Ishikawa (cell line): ENCODE data around the gene INHBA.

- RRBS: no CpG with 5 or more reads among the region's 1 CpG
These were observed 162.4 kb downstream of the STARD3NL start for GRCh38 chr7:38340385-38340812.

- RRBS: no CpG with 5 or more reads among the region's 12 CpGs
These were observed 171.8 kb downstream of the STARD3NL start for GRCh38 chr7:38349604-38350461.

DNA sequence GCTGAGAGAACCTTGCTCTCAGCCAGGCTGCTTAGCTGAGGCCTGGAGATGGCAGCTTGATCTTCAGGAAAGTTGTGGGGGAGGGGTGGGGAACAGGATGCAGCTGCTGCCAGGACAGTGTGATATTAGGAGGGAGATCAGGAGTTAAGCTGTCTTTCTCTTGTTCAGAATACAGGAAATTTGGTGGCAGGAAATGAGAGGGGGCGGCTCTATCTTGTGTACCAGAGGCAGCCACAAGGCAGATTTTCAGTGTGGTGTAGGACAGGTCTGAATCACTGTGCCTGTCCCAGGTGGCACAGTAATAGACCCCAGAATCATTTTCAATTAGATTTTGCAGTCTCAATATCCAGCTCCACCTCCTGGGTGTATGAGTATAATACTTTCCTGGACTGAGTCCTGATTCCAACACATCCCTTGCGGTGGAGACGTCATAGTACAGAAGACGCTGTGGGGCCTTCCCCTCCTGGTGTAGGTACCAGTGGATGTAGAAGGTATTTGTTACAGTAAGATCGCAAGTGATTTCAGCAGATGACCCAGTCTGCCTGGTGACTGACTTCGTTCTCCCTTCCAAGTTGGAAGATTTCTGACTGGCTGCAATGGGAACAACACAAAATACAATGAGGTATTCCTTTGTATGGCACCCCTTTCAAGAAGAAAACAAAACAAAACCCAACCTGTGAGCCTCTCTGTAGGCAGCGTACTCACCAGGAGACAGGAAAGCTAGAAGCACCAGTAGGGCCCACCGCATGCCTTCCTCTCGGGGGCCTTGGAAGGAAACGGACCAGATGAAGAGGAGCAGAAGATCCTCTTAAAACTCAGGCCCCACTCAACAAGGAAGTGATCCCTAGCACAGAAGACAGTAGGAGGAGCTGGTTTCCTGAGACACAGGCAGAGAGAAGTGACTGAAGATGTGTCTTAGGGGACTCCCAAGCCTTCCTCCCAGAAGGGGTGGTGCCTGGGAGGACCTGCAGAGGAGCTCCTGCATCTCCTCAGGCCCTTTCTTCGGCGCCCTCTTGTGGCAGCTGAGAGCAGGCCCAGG lies 180.5 kb downstream of the STARD3NL start:
- RRBS: no CpG with 5 or more reads among the region's 12 CpGs

DNA sequence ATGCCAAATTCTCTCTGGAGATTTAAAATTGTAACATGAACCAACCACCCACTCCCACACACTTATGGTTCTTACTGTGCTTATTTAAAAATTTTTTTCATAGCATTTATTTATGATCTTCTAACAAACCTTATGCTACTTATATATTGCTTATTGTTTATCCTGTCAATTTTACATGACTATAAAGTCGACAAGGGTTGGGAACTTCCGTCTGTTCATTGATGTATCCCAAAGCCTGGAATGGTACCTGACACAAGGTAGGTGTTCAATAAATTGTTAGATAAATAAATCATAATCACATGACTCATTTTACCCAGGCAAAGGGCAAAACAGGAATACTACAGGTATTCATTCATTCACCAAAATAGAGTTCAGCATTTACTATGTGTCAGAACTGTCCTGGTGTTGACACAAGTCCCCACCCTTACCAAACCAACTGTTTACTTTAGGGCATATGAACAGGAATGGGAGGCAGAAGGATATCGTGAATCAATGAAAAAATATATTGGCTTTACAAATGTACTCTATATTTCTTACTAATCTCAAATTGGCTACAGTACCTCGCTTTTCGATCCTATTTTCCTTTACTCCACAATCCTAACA lies 735 bp upstream of the YAE1 start:
- RRBS: no CpG with 5 or more reads among the region's 5 CpGs

- RRBS: no CpG with 5 or more reads among the region's 24 CpGs
These were observed 554 bp upstream of the RALA start for GRCh38 chr7:39622760-39623275.

GRCh38 chr7:39734648-39734951 lies 111.2 kb downstream of the RALA start:
- RRBS: no CpG with 5 or more reads among the region's 2 CpGs

GRCh38 chr7:39978348-39979260 lies 28.5 kb downstream of the CDK13 start:
- RRBS: no CpG with 5 or more reads among the region's 5 CpGs

GRCh38 chr7:40093870-40095187 lies 40.1 kb downstream of the MPLKIP start:
- RRBS: no CpG with 5 or more reads among the region's 14 CpGs

GRCh38 chr7:40760579-40760852 lies 625.7 kb downstream of the SUGCT start:
- RRBS: no CpG with 5 or more reads among the region's 2 CpGs

- RRBS: no CpG with 5 or more reads among the region's 3 CpGs
These were observed 643.5 kb downstream of the INHBA start for GRCh38 chr7:41059253-41059929.

DNA sequence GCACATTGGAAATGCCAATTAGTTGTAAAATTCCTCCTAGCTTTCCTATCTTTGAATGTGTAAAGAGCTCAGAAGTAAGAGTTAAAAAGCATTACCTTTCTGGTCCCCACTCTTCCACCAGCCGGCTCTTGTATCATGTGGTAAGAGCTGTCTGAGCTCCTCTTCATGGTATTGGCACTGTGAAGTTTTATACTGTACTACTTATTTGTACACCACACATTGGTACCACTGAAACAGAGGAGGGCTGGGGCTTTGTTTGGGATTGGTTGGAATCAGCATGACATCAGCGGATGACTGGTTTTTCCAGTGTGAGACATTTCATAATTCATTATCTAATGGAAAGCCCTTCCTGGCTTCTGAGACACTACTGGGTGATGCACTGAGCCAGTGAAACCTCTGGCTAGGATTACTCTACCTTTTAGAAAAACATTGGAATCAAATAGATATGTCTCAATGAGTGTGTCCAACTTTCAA lies at the start of gene INHBA:
Gene INHBA, minus strand, starts transcription at position 181 of the 474 bp plus-strand sequence.
- RRBS: no CpG with 5 or more reads among the region's 2 CpGs

DNA sequence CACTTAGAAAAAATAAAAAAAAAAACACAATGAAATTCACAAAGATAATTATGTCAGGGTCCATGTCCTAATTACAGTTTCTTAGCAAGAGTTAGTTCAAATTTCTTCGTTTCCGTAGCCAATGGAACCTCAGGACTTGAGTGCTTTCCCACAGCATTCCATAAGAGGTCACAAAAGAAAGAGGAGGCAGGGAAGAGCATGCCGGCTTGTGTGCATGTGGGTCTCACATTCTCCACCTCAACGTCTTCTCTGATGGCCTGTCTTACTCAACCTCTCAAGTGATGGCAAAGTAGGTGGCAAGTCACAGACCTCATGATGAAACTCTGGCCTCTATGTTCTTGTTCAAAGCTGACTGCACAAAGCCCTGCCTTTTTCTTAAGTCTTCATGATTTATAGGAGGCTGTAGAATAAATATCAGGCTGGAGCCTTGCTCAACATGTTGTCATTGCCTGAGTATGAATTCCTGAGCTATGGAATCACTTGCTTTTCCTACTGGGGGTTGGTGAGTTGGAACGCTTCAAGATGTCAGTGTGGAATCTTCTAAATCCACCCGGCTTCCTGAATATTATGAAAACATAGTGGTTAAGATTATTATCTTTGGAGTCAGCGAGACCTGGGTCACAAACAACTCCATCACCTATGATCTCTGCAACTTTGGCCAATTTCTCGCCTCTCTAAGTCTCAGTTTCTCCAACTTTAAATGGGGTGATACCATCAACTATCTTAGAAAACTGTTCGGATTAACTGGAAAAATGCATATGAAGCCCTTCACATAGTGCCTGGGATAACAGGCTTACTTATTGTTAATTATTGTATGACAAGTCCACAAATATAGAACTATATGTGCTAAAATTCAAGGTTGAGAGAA lies 213.7 kb upstream of the INHBA start:
- RRBS: no CpG with 5 or more reads among the region's 9 CpGs

DNA sequence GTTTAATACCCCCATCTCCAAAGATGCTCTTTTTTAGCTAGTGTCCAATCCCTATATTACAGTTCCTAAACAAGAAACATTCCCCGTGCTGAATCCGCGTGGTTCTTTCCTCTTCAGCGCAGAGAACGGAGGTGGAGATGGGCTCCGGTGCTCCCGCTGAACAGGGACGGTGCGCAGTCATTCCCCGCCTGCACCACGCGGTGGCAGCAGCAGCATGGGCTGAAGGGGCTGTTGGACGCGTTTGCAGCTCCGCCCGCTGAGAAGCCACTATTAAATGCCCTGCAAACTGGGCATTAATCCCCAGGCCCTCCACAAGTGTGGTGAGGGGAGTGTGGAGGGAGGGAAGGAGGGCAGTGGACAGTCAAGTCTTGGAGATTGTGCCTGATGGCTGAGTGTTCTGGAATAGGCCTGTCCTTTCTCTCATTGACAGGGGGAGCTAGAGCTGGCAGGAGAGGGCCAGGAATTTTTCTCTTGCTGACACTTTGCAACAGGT lies 240.2 kb upstream of the INHBA start:
- RRBS: no CpG with 5 or more reads among the region's 16 CpGs

GRCh38 chr7:41956354-41956645 lies 253.4 kb upstream of the INHBA start:
- RRBS: no CpG with 5 or more reads among the region's 6 CpGs

GRCh38 chr7:42235466-42236129 lies 1.4 kb downstream of the GLI3 start:
- RRBS: no CpG with 5 or more reads among the region's 16 CpGs

GRCh38 chr7:42340274-42340801 lies 103.3 kb upstream of the GLI3 start:
- RRBS: no CpG with 5 or more reads among the region's 8 CpGs

DNA sequence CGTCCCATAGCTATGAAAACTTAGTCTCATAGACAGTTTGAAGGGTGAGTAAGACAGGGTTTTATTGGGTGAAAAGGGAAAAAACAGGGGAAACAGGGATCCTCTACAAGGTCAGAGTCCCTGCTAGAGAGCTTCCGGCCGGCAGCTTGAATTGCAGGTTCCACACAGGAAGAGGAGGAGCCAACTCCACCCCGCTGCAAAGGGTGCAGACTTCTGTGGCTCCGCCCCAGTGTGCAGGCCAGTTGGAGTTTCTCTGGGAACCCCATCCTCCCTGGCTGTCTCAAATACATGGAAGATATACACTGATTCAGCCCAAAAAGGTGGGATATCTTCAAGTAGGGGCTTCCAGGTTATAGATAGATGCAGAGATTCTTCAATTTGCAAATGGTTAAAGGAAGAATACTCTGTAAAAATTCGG lies 34.7 kb upstream of the HECW1 start:
- RRBS: no CpG with 5 or more reads among the region's 6 CpGs

- RRBS: 5% methylated on average over 11 of the region's 28 CpGs
These were observed 136.5 kb downstream of the HECW1 start for GRCh38 chr7:43248769-43249447.

GRCh38 chr7:43615763-43616645 lies 33.1 kb downstream of the STK17A start:
- RRBS: no CpG with 5 or more reads among the region's 12 CpGs

DNA sequence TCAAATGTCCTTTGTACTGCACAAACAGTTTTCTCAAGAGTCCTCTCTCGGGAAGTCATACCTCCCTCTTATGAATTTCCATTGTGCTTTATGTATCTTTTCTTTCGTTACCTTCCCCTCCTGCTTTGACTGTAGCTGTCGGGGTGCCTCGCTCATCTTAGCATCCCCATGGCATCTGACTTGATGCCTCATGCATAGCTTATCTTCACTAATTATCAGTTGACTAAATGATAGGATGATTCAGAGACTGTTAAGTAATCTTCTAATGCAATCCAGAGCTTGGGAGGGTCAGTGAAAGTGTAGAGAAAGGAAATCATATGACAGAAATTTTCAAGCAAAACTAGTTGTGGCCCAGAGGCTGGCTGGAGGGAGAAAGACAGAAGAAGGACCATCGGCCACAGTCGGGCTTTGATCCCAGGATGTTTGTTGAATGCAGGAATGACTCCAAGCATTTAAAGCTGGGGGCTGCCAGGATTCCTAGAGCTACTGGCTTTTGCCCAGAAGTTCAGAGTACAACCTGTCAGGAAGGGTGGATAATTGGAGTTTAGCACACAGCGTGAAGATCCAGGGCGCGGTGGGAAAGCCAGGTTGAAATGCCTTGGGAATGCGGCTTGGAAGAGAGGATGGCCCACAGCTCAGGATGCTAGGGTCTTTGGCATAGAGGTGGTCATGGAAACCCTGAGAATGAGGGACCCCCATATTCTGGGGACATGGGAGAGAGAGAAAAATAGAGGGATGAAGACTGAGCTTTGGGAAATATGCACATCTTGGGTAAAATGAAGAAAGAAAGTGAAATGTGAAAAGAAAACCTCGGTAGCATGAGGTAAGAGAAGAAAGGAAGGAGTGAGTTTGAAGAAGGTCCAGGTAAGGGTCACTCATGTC lies 23.7 kb downstream of the BLVRA start:
- RRBS: no CpG with 5 or more reads among the region's 11 CpGs